ENCODE measurements around the genes WDR20 and ZNF839.

DNA sequence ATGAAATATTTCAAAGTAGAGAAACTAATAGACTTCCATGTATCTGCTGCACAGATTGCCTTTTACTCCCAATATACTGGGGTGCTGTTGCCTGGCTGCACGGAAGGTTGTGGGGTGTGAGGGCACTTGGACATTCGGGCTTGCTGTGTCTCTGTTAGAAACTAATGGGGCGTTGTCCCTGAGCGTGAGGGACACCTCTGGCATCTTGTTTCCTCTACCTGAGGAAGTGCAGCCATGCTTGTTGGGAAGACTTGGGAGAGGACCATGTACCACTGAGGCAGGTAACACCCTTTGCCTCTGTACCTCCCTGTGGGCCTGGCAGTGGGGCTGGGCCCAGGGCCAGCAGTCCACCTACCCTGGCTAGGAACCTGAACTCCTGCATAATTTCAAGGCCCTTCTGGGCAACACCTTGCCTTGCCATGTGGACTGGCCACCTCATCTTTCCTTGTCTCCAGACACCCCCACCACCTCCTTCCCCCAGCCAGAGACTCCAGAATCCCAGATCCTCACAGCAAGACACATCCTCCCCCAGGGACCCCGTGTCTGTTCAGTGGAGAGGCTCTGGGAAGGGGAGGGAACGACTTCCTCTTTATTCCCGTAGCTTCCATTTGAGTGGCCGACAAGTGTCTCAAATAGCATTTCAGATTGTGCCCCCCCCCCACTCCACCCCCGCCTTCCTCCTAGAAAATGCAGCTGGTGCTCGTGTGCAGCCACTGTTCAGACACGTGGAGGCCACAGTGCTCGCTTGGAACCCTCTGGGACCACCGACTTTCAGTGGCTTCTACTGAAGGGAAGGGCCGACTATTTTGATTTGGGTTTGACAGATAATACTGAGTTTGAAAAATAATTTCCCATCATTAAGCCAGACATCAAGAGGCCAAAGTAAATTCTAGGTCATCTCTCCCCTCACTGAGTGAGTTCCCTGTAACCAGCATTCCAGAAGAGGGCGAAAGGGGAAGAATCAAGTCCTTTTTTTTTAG lies 14.2 kb downstream of the PPP2R5C start:
- PRO-cap: no peak

DNA sequence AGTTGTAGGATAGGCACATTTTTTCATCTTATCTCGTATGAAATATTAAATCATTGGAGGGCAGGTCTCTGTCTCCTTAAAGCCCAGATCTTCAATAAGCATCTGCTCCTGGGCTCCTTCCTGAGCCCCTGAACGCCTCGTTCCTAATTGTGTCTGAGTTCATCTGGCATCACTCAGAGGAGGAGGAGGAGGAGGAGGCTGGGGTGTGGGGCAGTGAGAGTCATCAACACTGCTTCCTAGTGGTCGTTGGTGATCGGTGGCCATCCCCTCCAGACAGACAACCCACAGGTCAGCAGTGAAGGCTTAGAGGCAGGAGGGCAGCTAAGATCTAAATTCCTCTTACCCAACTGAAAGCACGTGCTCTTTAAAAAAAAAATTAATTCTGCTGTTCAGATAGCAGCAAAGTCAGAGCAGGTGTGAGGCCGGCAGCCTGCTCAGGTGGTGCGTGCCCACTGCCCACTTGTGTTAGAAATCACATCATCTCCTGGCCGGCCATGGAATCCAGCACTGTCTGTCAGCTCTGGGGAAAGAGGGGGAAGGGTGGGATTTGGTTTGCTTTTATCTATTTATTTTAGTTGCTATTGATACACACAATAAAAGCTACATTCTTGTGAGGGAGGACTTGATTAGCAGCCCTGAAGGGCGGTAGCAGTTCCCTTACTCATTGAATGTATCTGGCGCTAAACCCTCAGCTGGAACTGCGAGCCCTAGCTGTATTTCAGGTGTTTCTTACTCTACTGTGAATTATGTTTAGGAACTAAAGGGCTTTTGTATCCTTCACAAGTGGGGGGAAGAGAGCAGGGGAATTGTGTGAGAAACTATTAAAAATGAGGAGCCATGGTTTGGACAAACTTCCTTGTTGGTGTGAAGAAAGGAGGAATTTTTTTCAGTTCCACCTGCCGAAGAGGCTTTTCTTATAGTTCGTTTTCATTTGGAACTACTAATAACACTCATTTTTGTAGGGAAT lies 46.7 kb downstream of the PPP2R5C start:
- PRO-cap: no peak

DNA sequence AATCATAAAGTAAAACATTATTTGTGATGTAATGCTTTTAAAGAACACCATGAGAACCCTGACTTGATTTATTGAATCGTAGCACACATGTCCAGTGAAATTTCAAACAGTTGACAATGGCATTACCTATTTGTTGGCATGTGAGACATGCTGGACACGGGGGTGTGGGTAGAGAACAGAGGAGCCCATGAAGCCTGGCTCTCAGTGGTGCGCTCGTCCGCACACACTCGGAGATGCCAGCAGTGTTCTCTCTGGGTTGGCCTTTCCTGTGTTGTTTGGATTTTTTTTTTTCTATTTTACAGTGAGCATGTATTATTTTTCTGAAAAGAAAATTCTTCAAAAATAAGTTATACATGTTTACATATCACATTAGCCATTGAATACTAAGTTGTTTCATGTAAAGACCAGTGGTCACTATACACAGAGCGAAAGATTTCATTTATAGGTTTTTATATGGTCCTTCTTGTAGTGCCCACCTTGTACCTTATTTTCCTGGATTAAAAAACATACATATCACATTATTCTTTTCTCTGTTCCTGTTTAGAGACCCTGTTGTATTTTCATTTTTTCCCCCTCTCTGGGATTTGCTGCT lies 78.3 kb downstream of the PPP2R5C start:
- PRO-cap: no peak

- PRO-cap: no peak
These were observed 80.6 kb downstream of the PPP2R5C start for GRCh38 chr14:101842168-101842508.

DNA sequence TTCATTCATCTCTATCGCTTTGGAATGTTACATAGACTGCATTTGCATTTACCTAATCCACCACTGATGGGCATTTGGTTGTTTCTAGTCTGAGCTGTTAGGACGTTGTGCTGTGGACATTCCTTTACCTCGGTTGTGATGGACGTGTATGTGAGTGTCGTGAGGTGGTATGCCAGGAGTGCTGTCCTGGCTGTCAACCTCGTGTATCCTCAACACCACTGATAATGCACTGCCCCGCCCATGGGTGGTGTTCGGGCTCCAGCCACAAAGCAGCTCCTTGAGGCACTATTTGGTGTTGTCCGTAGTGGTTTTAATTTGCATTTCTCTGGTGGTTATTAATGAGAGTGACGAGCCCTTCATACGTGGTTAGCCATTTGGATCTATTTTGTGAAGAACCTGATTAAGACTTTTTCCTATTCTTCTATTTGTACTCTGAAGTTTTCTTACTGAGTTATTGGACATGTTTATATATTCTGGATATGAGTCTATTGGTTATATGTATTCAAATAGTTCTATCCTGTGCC lies 87.6 kb downstream of the PPP2R5C start:
- PRO-cap: no peak

- PRO-cap: no peak
These were observed 97.3 kb downstream of the PPP2R5C start for GRCh38 chr14:101858749-101859256.

GRCh38 chr14:101861240-101862053 lies 99.9 kb downstream of the PPP2R5C start:
- PRO-cap: no peak

- PRO-cap: no peak
These were observed 36.5 kb upstream of the DYNC1H1 start for GRCh38 chr14:101927724-101928336.

- PRO-cap: no peak
These were observed 15.3 kb downstream of the DYNC1H1 start for GRCh38 chr14:101979607-101980225.

GRCh38 chr14:101982940-101983839 lies 18.8 kb downstream of the DYNC1H1 start:
- PRO-cap: no peak

DNA sequence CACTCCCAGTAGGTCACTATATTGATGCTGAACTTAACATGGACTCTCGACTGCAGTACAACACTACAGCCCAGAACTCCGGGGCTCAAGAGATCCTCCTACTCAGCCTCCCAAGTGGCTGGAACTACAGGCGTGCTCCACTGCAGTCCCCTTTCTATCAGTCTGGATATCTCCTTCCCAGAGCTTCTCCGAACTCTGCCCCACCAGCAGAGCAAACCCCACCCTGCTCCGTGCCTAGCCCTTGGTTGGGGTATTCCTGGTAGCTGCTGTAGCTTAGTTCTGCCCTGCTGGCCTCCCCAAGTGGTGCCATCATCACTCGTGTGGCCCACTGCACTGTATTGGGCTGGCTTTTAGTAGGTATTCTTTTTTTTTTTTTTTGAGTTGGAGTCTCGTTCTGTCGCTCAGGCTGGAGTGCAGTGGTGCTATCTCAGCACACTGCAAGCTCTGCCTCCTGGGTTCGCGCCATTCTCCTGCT lies 9.5 kb downstream of the HSP90AA1 start:
- PRO-cap: no peak

GRCh38 chr14:102079792-102080111 lies 7.1 kb downstream of the HSP90AA1 start:
- PRO-cap: no peak

DNA sequence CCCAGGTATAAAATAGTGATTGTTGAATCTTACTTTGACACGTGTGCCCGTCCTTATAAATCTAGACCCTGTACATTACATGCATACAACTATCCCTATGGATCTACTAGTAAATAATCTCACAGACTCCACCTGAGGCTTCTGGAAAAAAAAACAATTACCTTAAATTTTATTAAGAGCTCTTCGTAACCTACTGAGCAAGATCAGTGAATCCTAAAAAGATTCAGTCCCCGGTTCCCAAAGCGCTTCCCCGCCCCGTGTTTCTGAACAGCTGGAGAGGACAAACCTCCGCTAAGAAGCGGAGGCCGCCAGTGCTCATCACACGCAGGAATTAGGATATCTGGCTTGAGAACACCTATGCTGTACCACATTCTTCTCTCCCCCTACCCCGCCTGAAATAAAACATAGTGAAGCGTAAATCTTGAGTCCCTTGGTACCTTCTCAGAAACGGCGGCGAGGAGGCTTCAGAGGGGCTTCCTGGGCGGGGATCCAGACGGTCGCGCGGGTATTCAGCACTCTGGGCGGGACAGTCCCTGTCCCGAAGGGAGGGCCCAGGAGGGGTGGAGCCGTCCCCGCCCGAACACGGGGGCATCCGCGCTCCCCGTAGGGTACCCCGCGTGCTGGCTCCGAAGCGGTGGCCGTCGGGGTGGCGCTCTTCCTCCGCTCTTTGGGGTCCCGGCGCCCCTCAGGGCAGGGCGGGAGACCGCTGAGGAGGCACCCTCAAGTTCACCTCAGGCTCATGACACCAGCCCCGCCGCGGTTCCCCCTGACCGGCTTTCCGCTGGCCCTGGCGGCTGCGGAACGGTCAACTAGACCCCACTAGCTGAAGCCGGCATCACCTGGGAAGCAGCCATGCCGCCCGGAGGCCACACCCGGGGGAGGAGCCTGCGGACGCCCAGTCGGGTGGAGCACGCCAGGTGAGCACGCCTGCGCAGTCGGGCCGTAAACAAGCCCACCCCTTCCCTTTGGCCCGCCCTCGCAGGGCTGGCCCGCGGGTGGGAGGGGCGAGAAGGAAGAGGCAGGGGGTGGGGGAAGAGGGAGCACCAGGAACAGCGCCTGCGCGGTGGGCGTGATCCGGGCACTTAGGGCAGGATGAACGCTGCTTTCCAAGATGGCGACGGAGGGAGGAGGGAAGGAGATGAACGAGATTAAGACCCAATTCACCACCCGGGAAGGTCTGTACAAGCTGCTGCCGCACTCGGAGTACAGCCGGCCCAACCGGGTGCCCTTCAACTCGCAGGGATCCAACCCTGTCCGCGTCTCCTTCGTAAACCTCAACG lies at the start of gene WDR20:
Gene WDR20 (plus strand): TSS at position 1,085 of the 1,280 bp plus-strand sequence.
- PRO-cap: bidirectional peak, plus-strand start at position 1,109 of the sequence, minus-strand start at position 854 of the sequence

DNA sequence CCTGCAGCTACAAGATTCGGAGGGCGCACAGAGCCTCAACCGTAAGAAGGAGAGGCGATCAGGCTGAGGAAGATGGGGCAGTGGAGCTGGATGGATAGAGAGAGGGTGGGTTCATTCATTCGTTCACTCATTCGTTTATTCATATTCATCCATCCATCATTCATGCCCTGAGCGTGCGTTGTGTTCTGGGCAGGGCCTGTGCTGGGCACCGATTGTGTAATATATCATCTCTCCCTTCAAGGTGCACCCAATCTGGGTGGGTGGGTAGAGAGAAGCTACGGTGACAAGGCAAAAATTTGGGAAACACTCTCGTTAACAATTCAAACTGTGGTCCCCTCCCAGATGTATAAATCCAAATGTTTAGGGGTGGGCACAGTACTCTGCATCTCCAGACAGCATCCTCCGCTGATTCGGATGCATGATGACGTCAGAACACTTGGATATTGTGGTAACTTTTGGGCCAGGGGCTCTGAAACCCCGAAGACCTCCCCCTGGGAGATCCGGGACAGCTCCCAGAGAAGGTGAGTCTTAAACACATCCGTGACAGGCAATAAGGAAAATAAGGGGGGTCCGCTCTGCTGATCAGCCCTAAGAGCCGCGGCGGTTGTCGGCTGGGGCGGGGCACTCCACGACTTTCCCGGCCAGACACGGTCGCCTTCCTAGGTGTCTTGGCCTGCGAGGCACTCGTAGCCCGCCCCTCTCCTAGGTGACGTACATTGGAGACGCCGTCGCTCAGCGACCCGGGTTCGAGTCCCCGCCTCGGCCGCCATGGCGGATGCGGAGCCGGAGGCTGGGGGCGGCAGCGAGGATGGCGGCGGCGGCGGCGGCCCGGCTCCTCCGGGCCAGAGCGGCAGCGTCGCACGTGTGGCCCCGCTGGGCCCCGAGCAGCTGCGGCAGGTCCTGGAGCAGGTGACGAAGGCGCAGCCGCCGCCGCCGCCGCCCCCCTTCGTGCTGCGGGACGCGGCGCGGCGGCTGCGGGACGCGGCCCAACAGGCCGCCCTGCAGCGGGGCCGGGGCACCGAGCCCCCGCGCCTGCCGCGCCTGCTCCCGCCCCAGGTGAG lies at the start of gene ZNF839:
Gene ZNF839 (plus strand): TSS at position 749 of the 1,061 bp plus-strand sequence.
- PRO-cap: bidirectional peak, plus-strand start at position 769 of the sequence, minus-strand start at position 630 of the sequence

GRCh38 chr14:102431650-102432070 lies 68.9 kb downstream of the TECPR2 start:
- PRO-cap: no peak

DNA sequence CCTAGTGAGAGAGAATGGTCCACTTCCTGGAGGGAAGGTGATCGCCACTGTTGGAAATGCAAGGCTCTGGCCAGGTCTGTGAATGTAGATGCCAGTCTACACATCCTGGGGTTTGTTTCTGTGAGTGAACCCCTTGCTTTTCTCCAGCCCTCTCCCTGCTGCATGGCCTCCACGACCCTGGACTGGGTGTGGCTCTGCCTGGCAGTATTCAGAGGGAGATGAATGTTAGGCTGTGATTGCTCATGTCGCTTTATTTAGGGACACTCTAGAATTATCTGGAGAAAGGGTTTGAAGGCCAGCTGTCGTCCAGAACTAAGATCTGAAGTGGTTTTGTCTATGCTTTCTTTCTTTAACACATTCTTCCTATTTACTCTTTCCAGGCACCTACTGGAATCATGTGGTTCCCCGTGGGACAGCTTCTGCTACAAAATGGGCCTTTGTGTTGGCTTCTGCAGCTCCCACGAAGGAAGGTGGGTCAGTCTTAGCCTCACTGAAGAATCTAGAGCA lies 59.3 kb downstream of the ANKRD9 start:
- PRO-cap: no peak

DNA sequence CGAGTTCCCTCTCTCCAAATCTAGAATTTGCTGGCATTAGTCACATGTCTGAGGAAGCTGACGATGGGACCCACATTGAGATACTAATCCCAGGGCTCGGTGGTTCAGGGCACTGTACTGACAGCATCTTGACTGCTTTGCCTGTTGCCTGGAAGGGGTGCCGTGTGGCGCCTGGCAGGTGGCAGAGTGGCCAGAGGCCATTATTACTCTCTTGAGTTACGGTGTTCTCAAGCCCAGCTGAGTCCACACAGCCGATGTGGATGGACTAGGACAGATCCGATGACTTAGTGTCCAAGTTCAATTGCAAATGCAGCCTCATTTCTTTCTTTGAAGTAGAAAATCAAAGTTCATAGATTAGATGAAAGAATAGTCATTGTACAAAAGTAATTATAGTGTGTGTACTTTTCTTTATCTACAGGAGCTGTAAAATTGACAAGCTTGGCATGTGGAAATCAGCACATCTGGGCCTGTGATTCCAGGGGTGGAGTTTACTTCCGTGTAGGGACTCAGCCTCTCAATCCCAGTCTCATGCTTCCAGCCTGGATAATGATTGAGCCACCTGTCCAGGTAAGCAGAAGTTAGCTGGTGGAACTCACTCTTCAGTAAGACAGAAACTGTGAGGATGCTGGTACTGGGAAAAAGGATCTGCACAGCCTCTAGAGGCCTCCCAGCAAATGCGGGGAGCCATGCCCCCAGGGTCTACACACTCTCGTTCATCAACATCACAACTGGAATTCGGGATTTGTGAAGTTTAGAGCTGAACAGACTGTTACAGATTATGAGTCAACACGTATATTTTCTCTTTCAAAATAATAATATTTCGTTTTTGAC lies 44.6 kb downstream of the ANKRD9 start:
- PRO-cap: bidirectional peak, plus-strand start at position 574 of the sequence, minus-strand start at position 311 of the sequence

DNA sequence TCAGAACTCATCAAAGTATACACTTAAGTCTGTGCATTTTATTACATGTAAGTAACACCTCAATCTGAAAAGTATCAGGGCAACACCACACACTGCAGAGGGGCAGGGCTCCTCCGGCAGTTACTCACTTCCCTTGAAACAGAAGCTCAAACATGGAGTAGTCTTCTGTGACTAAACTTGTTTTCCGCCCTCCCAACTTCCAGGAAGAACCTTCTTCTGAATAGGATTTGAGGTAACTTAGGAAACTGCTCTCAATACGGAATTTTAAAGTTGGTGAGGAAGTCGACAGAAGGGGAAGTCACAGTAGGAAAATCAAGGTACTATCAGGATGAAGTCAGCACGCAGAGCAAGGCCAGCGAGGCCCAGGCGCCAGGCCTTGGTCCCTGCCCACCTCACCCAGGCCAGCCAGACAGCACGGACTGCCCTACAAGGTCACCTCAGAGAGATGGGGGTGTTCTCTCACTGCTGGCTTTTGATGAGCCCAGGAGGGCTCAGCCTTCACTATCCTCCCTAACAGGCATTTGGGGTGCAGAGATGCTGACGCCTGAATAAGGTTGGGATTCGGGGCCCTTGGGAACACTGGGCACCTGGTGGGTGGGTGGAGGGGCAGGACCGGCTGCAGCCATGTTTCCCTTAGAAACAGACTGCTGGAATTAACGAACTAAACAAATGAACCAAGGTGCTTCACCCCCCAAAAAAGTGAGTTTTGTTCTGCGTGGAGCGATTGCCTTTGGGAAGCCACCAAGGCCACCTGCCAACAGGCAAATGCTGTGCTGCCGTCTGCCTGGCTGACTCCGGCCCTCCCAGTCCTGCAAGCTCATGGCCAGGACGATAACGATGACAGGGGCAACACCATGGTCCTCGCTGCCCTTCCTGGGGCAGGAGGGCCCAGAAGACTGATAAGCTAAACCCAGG lies 5.7 kb downstream of the ANKRD9 start:
- PRO-cap: no peak

- PRO-cap: unidirectional peak, minus-strand start at chr14:102511659
These were observed 2.0 kb upstream of the ANKRD9 start for GRCh38 chr14:102511463-102512010.

DNA sequence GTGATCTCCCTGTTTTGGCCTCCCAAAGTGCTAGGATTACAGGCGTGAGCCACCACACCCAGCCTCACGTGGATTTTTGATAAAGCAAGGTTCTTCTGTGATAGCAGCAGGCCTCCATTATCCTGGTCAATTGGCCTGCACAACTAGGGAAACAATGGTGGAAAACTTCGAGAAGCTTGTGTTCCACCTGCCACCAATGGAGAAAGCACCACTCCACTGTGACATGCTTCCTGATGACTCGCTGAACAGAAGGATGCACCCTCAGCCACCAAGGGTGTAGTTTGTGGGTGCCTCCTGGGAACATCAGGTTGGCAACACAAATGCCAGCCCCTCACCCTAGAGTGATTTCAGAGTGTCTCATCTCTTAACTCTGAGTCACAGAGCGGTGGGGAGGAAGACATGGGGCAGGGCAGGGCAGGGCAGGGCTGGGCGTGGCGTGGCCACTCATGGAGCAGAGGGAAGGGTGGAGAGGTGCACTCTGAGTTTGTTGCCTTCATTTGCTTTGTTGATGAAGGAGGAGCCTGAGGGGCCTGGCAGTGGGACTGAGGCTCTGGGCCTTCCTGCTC lies 17.8 kb upstream of the ANKRD9 start:
- PRO-cap: bidirectional peak, plus-strand start at position 505 of the sequence, minus-strand start at position 372 of the sequence; unidirectional peak, plus-strand start at position 505 of the sequence